ENCODE data around the genes RHBDF1, HBA1, PGAP6 and LMF1.

DNA sequence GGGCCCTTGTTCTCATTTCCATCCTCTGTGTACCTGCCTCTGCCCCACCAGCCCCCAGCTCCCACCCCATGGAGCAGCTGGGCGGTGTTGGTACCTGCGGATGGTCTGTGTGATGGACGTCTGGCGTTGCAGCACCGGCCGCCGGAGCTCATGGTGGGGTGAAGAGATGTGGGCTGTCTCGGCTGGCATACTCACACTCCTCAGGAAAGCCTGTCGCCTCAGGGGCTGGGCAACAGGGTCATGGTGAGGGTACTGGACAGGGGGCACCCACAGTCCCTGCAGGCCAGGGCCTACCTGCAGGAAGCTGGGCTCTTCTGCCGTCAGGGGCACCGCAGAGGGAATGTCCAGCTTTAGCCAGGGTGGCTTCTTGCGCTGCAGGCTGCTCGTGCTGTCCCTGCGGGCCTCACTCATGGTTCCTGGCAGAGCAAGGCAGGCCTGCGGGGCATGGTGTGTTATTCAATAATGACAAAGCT lies 7.8 kb downstream of the RHBDF1 start:
- PRO-cap = no peak
- RAMPAGE, long total RNA, 4 experiments = no peak in any of the 4 experiments

- PRO-cap = bidirectional peak, plus-strand start at chr16:72702, minus-strand start at chr16:72629; unidirectional peak, minus-strand start at chr16:72895
- RAMPAGE, long total RNA, 4 experiments = start-site peak on the minus strand in 2 of 4 experiments, at chr16:72589-72606 at its widest, 23 to 54 reads per replicate
These were observed at the start of gene RHBDF1 for GRCh38 chr16:72348-73359. Gene RHBDF1, minus strand, starts transcription at chr16:72631.

GRCh38 chr16:173046-173842 lies 568 bp downstream of the HBA2 start:
- PRO-cap = no peak
- RAMPAGE, long total RNA, 4 experiments = no peak in any of the 4 experiments

- PRO-cap = no peak
- RAMPAGE, long total RNA, 4 experiments = no peak in any of the 4 experiments
These were observed at the start of gene HBA1 for GRCh38 chr16:176403-176702. Gene HBA1, plus strand, starts transcription at chr16:176680.

DNA sequence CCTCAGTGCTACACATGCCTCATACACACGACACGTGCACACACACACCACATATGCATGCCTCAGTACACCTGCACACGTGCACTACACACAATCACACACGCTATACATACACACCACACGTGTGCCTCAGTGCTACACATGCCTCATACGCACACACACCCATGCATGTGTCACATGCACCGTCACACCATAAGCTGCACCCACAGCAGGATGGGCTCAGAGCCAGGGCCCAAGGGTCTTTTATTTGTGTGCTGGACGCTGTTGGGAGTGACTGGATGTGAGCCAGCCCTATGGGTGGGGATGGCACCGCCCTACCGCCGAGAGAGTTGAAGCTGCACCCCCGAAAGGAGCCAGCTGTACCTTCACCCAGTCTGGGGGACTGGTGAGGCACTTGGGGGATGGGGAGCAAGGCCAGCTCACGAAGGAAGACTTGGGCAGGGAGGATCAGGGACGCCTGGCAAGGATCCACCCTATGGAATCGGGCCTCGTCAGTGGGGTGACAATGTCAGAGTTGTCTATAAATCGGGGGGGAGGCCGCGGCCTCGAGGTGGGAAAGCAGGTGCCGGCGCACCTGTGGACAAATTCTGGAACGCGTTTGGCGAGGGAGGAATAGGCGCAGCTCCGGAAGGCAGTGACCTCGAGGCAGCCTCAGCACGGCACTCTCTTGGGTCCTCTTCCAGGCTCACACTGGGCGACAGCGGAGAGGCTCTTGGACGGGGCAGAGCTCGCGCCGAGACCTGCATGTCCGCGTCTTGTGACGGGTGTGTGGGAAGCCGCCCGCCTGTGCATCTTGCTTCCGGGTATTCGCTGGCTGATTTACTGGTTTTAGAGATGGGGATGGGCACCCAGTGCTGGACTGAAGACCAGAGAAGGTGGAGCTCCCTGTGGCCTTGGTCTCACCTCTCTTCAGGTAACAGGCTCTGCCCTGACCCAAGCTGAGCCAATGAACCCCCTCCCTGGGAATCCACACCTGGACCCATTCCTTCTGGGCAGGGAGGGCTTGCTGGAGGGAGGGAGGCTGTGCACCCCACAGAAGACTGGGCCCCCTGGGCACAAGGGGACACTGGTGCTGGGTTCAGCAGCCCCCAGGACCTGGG lies 7.3 kb downstream of the RGS11 start:
- PRO-cap = no peak
- RAMPAGE, long total RNA, 4 experiments = no peak in any of the 4 experiments

GRCh38 chr16:324280-325656 lies 27.8 kb downstream of the AXIN1 start:
- PRO-cap = no peak
- RAMPAGE, long total RNA, 4 experiments = no peak in any of the 4 experiments

GRCh38 chr16:341621-342249 lies 10.8 kb downstream of the AXIN1 start:
- PRO-cap = unidirectional peak, plus-strand start at chr16:342078
- RAMPAGE, long total RNA, 4 experiments = no peak in any of the 4 experiments

DNA sequence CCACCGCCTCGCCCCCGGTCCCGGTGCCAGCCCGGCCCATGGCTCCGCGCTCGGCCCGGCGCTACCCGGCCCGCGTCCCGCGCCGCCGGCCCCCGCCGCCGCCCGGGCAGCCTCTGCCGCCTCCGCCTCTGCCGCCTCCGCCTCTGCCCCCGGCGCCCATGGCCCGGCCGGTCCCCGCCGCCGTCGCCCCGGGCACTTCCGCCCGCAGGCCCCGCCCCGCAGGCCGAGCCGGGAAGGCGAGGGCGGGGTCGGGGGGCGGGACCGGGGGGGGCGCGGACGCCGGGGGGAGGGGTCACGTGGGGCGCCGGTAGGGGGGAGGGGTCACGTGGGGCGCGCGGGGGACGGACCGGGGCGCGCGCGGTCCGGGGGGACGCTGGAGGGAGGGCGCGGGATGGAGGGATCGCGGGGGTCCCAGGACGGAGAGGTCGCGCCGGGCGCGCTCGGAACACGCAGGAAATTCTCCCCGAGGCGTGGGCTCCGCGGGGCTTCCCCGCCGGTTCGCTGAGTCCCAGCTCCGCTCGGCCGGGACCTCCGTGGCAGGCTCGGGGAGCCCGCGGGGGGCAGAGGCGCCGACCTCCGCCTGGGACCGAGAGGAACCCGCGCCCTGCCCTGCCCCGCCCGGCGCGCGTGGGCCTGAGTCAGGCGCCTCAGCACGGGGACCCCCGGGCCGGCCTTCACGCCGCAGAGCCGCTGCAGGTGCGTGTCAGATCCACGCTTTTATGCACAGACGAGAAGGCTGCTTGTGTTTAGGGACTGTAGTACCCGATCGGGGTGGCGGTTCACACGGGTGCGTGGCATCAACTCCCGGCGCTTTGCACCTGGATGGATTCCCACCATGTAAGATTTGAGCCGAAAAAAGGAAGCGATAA lies at the start of gene PGAP6:
Gene PGAP6 (minus strand): TSS at position 197 of the 869 bp plus-strand sequence.
- PRO-cap = bidirectional peak, plus-strand start at position 324 of the sequence, minus-strand start at position 206 of the sequence; bidirectional peak, plus-strand start at position 743 of the sequence, minus-strand start at position 721 of the sequence
- RAMPAGE, long total RNA, 4 experiments = no peak in any of the 4 experiments

DNA sequence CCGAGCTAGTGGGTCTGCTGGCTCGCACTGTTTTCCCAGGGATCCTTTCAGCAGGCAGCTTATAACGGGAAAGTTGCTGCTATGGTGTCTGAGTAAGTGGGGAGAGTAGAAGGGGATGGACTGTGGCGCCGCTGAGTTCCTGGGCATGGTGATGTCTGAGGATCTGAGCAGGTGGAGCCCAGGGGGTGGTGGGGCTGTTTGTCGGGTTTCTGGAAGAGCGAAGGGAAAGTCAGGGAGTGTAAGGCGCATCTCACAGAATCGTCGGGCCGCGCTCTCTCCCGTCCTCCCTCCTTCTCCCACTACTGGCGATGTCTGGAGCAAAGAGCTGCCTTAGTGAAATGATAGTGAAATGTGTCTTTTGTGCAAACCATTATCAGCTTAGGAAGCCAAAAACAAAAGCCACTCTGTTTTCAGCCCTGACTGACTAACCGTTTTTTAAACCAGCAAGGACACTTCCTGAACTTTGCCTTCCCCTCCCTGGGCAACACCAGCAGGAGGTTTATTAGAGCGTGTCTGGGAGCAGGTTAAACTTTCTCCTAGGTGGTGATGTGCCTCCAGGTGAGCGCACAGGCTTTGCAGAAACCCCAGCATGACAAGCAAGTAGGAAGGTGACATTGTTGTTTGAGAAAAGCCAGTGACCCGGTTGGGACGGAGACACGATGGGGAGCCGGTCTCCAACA lies 49.0 kb downstream of the RAB11FIP3 start:
- PRO-cap = no peak
- RAMPAGE, long total RNA, 4 experiments = no peak in any of the 4 experiments

GRCh38 chr16:496431-497328 lies 30.8 kb upstream of the CAPN15 start:
- PRO-cap = no peak
- RAMPAGE, long total RNA, 4 experiments = no peak in any of the 4 experiments

DNA sequence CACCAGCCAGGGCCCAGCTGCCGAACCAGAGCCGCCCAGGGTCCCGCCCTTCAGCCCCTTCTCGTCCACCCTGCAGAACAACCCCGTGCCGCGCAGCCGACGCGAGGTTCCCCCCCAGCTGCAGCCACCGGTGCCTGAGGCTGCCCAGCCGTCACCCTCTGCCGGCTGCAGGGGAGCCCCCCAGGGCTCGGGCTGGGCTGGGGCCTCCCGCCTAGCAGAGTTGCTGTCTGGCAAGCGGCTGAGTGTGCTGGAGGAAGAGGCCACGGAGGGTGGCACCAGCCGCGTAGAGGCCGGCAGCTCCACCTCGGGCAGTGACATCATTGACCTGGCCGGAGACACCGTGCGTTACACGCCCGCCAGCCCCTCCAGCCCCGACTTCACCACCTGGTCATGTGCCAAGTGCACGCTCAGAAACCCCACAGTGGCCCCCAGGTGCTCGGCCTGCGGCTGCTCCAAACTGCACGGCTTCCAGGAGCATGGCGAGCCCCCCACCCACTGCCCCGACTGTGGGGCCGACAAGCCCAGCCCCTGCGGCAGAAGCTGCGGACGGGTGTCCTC lies 12.6 kb upstream of the PRR35 start:
- PRO-cap = no peak
- RAMPAGE, long total RNA, 4 experiments = no peak in any of the 4 experiments

DNA sequence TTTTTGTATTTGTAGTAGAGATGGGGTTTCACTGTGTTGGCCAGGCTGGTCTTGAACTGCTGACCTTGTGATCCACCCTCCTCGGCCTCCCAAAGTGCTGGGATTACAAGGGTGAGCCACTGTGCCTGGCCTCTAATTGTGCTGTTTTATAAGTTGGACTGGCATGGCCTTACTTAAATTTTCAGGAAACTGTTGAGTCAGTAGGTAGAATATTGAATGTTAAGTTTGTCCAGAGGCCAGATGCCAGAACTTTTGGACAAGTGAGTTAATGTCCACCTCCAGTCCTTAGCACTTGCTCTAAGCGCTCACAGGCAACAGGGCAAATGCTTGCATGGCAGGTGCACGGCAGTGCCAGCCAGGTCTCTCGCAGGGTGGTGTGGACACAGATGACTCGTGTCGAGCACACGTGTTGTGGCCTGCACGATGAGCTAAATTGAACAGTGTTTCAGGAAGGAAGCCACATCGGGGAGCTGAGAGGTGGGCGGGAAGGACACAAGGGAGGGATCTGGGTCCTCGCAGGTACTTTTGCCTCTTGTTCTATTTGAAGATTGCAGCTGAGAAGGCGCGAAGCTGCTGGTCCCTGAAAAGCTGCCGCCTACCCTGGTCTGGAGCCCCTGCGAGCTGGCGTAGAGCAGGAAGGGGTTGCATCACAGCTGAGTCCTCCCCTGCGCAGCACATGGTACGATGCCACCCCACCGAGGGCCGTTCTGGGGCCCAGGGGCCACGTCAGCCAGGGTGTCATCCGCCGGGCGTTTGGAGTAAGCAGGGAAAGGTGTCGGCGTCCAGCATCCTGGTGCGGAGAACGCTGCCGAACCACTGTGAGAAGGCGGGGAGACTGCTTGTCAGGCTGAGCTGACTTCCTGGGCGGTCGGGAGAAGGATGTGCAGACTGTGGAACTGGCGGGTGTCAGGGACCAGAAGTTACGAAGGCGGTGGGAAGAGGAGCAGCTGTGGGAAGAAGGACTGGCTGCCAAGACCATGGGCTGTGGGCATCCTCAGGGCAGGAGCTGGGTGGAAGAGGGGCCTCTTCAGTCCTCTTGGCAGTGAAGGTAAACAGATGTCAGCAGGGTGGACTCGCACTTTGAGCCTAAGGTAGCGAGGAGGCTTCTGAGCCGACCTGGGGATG lies 6.3 kb downstream of the RAB40C start:
- PRO-cap = no peak
- RAMPAGE, long total RNA, 4 experiments = no peak in any of the 4 experiments

- PRO-cap = unidirectional peak, minus-strand start at chr16:603454
- RAMPAGE, long total RNA, 4 experiments = no peak in any of the 4 experiments
These were observed 13.4 kb downstream of the RAB40C start for GRCh38 chr16:603268-603626.

DNA sequence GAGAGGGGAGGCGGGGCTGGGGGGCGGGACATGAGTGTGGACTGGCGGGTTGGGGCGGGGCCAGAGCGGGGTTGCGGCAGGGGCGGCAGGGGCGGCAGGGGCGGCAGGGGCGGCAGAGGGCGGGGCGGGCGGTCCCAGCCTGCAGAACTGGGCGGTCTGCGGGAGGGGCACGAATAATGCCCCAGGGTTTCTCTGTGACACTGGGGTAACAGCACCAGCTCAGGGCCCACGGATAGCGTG lies 1.0 kb upstream of the METTL26 start:
- PRO-cap = bidirectional peak, plus-strand start at position 68 of the sequence, minus-strand start outside the sequence
- RAMPAGE, long total RNA, 4 experiments = no peak in any of the 4 experiments

DNA sequence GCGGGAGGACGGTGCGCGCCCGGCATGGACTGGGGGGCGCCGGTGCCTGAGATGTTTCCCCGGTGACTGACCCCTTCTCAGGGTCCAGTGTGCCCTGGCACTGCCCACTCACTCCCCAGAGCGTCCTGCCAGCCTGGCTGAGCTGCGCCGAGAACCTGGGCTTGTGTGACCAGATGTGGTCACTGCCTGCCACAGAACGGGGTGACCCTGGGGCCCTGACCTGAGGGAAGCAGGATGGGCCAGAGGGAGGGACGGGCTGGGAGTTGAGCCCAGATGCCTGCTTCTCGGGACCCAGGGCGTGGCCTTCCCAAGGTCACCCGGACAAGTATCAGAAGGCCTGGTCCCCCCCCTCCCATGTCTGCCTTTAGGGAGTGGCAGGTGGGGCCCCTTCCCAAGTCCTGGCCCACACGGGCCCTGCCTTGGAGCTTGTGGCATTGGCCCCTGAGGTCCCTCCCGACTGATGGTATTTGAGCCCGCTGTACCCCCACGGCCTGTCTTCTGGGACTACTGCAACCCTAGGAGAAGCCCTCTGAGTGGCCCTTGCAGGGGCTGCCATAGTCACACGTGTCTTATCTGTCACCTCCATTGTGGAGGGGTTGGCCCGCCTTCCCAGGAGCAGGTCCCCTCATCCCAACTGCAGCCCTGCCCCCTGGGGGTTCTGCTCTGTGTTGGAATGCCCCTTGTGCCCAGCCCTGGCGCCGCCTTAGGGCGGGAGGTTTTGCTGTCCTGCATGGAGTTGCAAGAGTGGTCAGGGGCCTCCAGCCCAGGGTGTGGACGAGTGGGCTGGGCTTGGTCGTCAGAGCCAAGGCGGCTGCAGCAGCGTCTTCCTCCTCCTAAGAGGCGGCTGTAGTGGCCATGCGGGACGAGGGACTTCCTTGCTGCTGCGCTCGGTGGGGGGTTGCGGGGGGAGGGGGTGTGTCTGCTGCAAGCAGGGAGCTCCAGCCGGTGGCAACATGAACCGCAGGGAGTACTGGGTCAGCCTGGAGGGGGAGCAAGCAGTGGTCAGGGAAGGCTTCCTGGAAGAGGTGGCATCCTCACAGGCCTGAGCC lies 799 bp upstream of the RHBDL1 start:
- PRO-cap = no peak
- RAMPAGE, long total RNA, 4 experiments = no peak in any of the 4 experiments

DNA sequence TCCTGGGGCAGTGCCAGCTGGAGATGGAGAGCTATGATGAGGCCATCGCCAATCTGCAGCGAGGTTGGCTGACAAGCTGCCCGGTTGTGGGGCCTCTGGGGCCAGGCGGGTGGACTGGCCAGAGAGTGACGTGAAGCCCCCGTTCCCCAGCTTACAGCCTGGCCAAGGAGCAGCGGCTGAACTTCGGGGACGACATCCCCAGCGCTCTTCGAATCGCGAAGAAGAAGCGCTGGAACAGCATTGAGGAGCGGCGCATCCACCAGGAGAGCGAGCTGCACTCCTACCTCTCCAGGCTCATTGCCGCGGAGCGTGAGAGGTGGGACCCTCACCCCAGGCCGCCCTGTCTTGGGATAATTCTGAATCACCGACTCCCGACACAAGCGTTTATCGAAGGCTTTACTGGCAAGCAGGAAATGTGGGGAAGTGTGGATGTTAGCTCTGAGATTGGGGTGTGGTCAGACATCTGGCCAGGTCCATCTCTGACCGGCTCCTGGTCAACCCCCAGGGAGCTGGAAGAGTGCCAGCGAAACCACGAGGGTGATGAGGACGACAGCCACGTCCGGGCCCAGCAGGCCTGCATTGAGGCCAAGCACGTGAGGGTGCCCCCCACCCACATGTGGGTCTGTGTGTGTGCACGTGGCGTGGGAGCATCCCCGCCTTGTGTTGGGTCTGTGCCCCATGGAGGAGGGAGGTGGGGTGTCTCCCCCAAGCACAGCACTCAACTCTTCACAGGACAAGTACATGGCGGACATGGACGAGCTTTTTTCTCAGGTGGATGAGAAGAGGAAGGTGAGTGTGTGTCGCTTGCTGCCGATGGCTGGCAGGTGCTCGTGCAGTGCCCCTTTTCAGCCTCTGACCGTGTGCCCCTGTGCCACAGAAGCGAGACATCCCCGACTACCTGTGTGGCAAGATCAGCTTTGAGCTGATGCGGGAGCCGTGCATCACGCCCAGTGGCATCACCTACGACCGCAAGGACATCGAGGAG lies 1.4 kb downstream of the STUB1 start:
- PRO-cap = no peak
- RAMPAGE, long total RNA, 4 experiments = no peak in any of the 4 experiments

DNA sequence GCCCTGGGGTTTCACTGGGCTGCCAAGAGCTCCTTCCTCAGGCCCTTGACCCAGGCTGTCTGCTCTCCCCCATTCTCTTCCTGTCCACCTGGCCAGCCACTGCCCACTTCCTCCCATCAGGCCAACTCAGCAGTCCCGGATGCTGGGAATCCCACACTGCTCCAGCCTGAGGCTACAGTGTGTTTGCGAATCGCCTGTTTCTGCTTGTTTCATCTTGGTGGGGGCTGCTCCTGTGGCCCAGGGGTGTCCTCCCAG lies 865 bp upstream of the METRN start:
- PRO-cap = no peak
- RAMPAGE, long total RNA, 4 experiments = no peak in any of the 4 experiments

- PRO-cap = no peak
- RAMPAGE, long total RNA, 4 experiments = no peak in any of the 4 experiments
These were observed 358 bp downstream of the METRN start for GRCh38 chr16:715293-715658.

- PRO-cap = bidirectional peak, plus-strand start at chr16:971191, minus-strand start at chr16:970963
- RAMPAGE, long total RNA, 4 experiments = start-site peak on the minus strand in 3 of 4 experiments, at chr16:970853-970984 at its widest, 22 to 53 reads per replicate
These were observed at the start of gene LMF1 for GRCh38 chr16:970377-971264. Gene LMF1, minus strand, starts transcription at chr16:970984.

- PRO-cap = no peak
- RAMPAGE, long total RNA, 4 experiments = no peak in any of the 4 experiments
These were observed 410 bp downstream of the SOX8 start for GRCh38 chr16:982080-982279.

All from esophagus squamous epithelium (tissue), 4 donors.